Helper T cell (primary cell): ENCODE measurements around the genes STYXL2, XCL2 and DPT.

DNA sequence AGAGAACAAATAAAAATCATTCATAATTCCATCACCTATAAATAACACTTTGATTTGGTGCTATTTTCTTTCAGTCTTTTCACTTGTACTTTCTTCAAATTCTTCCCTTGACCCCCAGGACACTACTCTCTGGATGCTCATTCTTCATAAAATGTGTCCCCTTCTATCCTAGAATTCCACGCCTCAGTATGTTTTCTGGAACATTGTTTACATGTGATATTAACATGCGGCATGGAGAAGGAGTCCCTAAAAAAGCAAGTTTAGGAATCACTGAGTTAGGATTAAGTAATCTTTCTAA is 31.7 kb downstream of the GPA33 start:
- PRO-cap, 2 experiments = no peak in any of the 2 experiments

DNA sequence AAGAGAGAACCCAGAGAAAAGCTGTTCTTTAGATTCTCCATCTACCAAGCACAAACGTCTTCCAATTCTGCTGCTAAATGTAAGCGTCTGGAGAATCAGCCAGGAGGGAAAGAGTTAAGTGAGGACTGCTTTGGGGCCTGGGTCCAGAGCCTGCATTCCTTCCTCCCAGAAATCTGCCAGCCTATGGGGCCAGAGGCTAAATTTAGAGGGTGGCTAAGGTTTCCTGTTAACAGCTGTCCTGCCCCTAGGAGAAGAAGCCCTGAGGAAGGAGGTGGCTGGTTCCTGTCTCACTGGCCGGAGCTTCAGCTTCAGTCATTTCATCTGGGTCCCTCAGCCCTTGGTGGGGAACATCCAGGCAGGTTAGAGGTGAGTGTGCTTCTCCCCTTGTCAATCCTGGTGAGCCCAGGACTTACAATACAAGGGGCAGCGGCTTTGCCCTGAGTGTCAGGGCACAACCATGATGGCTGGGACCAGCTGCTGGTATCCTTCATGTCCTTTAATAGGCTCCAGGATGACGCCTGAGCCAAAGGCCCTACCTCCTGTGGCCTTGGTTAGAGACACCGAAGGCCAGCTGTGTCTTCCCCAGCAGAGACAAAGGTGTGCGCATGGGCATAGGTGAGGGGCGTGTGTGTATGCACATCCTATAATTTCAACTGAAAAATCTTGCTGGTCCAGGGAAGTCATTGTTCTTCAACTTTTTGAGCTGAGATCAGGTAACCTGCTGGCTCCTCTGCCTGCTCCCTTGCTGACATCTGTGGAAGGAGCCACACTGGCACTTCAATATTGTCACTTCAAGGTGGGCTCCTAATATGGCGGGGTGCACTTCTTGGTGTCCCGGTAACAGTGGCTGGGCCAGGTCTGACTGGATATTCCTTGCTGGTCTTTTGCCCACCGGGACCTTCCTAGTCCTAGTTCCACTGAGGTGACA is at the start of gene STYXL2:
STYXL2 (plus strand) TSS at position 247 of the 928 bp plus-strand sequence.
- PRO-cap, 2 experiments = no peak in any of the 2 experiments

- PRO-cap, 2 experiments = no peak in any of the 2 experiments
Observed at GRCh38 chr1:167331665-167332116, 111.0 kb downstream of the POU2F1 start.

- PRO-cap, 2 experiments = no peak in any of the 2 experiments
Observed at GRCh38 chr1:167381862-167382452, 136.4 kb downstream of the CD247 start.

- PRO-cap, 2 experiments = peak in 2 of 2 experiments; most common plus-strand start chr1:167447935 (in 2); most common minus-strand start chr1:167447635 (in 2)
Observed at GRCh38 chr1:167447439-167448547, 70.5 kb downstream of the CD247 start.

DNA sequence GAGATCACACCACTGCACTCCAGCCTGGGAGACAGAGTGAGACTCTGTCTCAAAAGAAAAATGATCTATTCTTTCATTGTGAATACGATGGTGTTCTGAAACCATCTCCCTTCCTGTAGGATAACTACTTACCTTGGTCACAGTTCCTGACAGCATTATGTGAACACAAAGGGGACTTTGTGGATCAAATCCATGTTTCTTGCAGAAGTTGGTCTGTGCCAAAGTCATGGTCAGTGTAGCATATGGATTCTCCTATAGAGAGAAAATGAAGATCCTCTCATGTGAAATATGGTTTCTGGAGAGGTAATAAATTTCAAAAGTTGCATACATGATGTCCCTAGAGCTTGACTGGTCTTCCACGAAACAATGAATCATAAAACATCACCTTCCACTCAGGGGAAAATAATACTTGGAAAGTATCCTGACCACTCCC is 5.7 kb downstream of the CREG1 start:
- PRO-cap, 2 experiments = no peak in any of the 2 experiments

DNA sequence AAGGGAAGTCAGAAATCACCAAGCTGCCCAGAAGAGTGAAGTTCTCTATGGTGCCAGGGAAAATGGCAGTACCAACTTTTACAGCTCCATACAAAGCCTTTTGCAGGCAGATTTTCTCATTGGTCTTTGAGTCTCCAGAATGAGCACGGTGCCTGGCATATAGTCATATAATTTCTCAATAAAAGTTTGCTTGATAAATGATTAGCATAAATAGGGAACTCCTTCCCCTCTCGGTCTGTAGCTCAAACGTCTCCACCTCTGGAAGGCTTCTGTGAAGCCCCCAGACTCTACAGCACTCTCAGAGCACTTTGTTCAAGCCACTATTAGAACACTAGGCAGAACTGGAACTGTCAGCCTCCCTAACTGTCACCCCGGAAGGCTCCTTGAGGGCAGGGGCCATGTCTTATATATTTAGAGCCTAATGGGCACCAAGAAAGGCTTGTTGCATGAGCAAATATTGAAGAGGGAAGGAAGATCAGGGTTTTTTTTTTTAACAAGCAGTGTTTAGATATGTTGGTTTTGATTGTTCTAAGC is 3.9 kb downstream of the RCSD1 start:
- PRO-cap, 2 experiments = no peak in any of the 2 experiments

- PRO-cap, 2 experiments = no peak in any of the 2 experiments
Observed at GRCh38 chr1:167666435-167666988, 36.5 kb downstream of the RCSD1 start.

- PRO-cap, 2 experiments = no peak in any of the 2 experiments
Observed at GRCh38 chr1:167711612-167712343, 10.0 kb upstream of the MPZL1 start.

DNA sequence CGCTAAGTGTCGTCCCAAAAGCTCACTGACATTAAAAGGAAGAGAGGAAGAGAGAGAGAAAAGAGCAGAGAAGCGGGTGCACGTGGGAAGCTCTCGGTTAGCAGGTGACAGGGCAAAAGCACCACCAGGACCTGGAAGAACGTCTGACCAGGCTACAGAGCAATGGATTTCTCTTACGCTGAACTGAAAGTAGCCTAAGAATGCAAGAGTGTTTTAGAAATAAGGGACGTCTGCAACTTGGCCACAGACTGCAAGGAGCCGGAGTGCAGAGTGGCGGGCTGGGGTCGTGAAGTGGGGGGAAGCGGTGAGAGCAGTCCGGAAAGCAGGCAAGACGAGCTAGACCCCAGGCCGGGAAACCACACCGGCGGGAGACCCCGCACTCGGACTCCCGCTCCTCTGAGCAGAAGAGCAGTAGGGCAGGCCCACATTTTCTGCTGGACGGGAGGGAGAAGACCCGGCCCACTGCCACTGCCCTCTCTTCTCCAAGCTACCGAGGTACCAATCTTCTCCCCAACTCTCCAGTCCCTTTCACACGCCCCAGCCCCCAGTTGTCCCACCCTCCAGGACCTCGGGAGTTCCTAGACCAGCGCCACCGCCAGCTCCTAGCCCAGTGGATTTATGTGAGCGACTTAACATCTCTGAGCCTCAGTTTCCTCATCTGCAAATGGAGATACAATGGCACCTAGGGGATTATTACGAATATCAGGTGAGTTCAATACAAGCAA is 8.2 kb upstream of the MPZL1 start:
- PRO-cap, 2 experiments = no peak in any of the 2 experiments

DNA sequence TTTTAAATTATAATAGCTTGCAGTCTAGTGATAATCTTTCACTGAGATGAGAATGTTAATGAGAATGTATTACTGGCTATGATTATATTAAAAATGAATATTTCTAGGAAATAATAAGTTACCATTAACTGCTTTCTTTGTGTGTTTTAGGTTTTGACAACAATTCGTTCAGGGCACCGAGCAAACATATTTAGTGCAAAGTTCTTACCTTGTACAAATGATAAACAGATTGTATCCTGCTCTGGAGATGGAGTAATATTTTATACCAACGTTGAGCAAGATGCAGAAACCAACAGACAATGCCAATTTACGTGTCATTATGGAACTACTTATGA is 37.8 kb upstream of the MPC2 start:
- PRO-cap, 2 experiments = no peak in any of the 2 experiments

- PRO-cap, 2 experiments = no peak in any of the 2 experiments
Observed at GRCh38 chr1:168026193-168026995, 89.5 kb upstream of the MPC2 start.

GRCh38 chr1:168089487-168090122 is 47.1 kb downstream of the GPR161 start:
- PRO-cap, 2 experiments = no peak in any of the 2 experiments

DNA sequence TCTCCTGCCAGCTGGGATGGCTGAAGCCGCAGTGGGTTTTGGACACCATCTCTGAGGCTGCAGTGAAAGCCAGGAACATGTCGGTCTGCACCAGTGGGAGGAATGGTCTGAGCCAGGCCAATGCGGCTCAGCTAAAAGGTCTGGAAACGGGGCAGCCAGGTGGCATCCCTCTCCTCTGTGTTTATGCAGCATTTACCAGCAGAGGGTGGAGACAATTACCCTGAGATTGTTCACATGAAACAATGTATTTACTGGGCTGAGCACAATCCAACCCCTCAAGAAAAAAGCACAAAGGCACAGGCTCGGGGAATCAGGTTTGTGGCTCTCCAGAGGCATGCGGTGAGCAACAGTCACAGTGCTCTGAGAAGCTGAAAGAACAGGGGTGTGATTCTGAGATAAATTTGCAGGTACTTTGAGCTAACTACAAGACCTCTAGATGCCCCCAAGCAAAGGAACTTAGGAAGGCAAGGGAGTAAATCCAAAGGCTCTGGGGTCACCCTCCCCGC is 44.4 kb downstream of the GPR161 start:
- PRO-cap, 2 experiments = no peak in any of the 2 experiments

DNA sequence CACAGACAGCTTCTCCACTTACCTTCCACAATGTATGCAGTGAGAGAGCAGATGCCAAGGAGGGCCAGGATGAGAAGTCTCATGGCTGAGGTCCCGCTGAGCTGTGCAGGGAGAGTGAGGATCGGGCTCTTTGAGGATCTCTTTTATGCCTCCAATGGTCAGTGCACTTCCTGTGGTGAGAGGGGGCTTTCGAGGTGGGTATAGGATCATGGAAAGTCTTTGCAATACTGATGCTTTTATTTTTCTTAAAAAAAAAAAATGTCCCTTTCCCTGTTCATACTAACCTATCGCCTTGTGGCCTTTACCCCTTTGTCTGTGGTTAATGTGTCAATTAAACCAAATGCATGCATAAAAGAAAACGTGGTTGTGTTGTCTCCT is at the start of gene XCL2:
XCL2 (minus strand) TSS at position 116 of the 378 bp plus-strand sequence.
- PRO-cap, 2 experiments = no peak in any of the 2 experiments

DNA sequence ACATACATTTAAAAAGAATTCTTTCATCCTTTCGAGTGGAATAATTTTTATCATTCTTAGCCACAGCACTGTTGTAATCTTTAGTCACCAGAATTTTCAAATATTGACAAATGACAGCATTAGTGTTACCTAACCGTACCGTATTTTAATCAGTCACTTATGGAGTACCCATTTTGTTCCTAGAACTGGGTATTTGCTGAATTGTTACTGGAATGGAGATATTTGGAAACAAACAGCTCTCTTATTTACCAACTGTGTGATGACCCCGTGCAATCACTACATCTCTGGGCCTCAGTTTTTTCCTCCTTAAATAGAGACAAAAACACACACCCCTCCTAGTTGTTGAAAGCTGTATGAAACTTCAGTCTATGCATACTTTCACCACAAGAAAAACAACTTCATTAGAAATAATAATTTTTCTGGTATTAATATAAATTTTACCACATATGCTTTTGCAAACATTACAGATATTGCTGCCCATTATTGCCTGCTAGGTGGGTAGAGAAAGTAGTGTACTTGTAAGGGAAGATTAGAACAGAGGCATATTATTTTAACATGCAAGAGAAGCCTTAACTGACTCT is 8.0 kb upstream of the XCL2 start:
- PRO-cap, 2 experiments = no peak in any of the 2 experiments

DNA sequence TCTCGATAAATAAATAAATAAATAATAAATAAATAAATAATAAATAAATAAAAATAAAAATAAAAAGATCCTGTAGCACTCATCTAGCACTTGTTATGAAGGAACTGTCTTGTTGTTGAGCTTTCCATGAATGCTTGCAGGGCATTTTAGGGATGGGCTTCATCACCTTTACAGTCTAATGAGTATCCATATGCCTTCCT is 24.3 kb downstream of the XCL1 start:
- PRO-cap, 2 experiments = no peak in any of the 2 experiments

DNA sequence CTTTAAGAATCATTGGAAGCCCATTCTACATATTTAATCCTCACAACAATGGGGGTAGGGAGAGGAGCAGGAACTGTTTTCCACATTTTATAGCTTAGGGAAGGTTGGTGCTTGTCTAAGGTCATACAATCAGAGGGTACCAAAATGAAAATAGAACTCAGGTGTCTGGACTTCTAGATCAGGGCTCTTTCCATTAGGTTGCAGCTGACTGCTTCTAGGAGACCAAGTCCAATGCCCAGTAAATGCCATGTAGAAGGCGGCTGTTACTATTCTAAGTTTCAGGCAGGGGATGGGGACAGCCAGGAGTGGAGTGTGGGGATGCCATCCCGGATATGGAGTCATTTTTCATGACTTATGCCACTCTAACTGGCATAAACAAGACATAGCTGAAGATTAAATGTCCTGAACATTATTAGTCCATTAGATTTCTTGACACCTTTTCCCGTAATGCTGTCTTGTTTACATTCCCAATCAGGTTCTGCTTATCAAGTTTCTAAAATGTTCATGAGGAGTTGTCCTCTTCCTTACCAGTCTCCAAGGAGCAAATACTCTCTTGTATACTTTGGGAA is 31.5 kb downstream of the XCL1 start:
- PRO-cap, 2 experiments = no peak in any of the 2 experiments

DNA sequence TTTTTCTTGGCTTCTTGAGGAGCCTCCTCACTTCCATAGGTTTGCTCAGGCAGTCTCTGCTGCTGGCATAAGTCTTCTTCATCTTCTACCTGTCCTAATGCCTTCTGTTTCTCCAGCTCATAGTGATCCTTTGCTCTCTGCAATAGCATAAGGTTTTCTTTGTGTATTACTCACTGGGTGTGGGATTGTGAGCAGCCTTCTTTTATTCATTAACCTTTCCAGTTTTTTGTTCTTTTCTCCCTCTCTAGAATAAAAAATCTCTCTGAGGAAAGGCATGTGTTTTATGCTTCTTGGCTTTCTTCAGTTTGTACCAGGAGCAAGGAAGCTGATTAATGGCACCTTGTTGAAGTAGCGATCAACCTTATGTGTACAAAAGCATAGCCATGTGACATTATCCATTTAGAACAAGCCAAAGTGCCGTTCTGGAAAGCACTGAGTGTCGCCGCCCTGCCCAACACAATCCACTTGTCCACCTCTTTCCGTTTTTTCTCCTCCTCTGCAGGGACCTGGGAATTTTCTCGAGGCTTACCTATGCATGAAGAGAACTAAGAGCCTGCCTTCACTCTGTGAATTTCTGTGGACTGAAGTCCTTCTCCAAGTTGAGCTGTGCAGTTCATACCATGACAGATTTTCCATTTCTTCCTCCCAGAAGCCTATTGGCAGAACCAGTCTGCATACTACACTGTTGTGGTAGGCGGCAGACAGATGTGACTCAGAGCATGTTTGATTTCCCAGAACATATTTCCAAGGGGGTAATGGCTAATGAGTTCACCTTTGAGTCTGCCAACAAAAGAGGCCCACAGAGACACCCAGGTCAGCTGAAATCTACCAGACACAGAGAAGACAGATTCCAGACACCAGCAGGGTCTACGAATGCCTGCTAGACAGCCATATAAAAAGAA is 39.0 kb downstream of the DPT start:
- PRO-cap, 2 experiments = no peak in any of the 2 experiments

GRCh38 chr1:168728667-168729500 is at the start of gene DPT:
TSS of gene DPT (minus strand) at chr1:168729206.
- PRO-cap, 2 experiments = no peak in any of the 2 experiments